ENCODE measurements around the gene GOLGA8G.

- PRO-cap = no peak
- RRBS = no CpG with 5 or more reads among the region's 12 CpGs
Observed at GRCh38 chr15:25439443-25439853, 624 bp upstream of the UBE3A start.

DNA sequence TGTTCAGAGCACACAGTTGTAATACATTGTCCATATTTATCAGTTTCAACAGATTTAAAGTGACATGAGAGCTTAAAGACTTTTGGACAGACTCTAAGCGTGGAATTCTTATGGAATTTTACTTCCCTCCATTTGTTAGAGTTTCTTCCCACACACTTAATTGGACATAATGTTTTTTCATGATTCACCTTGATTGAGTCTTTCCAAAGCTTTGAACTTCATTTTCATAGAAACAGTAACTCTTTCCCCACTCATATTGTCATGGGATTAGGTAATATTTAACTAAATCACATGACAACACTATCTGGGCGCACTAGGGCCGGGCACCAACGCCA is 193.0 kb upstream of the UBE3A start:
- PRO-cap = no peak
- RRBS = no CpG with 5 or more reads among the region's 4 CpGs

GRCh38 chr15:25783743-25784399 is 79.3 kb downstream of the ATP10A start:
- PRO-cap = no peak
- RRBS = no CpG with 5 or more reads among the region's 14 CpGs

DNA sequence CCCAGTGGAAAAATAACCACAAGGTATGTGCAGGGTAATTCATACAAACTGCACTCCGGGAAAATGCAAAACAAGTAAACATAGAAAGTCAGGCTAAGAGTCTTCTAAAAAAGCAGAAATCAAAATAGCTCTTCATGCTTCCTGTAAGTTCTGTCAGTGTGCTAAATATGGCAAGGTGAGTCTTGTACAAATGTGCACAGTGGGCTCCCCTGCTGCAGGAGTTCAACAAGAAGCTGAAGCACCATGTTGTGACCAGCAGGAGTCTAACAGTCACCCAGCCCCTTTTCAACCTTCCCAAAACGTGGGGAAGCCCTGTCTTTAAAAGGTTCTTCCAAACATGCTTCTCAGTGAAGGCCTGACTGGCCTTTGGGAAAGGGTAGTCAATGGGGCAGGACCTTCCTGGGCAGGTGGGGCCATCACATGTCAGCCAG is 10.0 kb downstream of the ATP10A start:
- PRO-cap = no peak
- RRBS = no CpG with 5 or more reads among the region's 2 CpGs

DNA sequence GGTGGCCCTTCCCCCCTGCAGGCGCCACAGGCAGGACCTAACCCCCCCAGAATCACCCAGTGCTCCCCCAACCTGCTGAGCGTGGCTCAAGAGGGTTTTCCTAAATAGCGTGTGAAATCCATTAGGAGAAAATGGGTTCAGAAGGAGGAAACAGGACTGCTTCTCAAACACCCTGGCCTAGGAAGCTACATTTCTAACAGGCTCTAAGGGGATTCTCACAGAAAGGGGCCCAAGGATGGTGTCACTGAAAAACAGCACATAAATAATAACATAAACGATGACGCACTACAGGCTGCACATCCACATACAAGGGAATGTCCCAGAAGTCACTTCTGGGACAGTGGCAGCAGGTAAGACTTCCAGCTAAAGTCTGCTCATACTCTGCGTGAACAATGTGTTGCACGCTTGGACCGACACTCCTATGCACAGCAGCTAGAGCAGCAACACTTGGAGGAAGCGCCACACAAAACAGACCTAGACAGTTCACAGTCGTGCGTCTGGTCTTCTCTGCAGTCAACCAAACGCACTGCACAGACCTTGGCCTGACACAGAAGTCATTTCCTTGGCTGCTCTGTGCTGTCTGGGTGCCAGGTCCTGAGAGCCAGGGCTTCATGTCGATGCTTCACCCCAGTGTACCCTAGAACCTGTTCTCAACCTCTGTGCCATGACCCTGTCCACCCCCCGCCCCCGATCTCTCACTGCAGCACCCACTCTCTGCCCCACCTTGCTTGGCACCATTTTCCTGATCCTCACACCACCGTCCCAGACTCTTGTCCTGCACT is 3.4 kb downstream of the ATP10A start:
- PRO-cap = no peak
- RRBS = no CpG with 5 or more reads among the region's 16 CpGs

- PRO-cap = no peak
- RRBS = 70% methylated on average over 10 of the region's 55 CpGs
Observed at GRCh38 chr15:26772492-26772953, 343 bp downstream of the GABRB3 start.

DNA sequence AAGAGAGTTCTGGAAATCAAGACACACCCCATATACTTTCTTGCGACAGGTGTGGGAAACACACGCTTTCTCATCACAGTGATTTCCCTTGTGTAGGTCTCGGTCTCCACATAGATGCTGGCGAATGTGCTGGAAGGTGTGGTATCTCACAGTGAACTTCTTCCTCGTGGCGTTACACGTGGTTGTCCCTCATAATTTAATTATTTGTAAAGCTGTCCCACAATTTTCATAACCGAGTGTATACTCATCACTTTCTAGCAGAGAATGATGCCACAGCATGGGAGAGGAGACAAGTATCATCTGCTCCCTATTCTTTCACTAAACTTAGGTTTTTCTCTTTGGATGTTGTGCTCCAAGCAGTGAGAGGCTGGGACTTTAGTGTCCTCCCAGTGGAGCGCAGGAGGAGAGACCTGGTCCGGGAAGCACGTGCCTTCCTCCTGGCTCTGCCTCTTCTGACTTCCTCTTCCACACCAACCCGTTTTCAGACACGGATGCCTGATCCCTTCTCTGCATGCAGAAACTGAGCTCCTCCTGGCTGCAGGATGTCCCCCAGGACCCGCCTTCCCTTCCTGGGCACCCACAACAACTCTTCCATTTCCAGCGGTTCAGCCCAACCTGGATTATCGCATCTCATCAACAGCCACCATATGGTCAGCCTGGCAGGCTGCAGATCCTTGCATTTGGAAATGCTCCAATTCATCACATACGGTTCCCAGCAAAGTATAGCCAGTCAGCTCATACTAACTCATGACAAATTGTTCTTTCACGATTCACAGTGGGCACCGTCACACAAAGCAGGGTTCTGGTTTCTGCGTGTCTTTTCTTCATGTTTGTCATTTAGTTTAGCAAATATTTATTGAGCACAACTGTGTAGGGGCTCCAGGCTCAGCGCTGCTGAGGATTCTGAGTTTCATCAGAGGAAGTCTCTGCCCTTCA is 124.7 kb downstream of the GABRG3 start:
- PRO-cap = no peak
- RRBS = no CpG with 5 or more reads among the region's 21 CpGs

- PRO-cap = no peak
- RRBS = no CpG with 5 or more reads among the region's 3 CpGs
Observed at GRCh38 chr15:27645864-27646229, 453.3 kb downstream of the OCA2 start.

GRCh38 chr15:28221802-28222291 is 100.1 kb downstream of the HERC2 start:
- PRO-cap = no peak
- RRBS = no CpG with 5 or more reads among the region's 7 CpGs

- PRO-cap = no peak
- RRBS = no CpG with 5 or more reads among the region's 3 CpGs
Observed at GRCh38 chr15:28299250-28299633, 22.7 kb downstream of the HERC2 start.

- PRO-cap = no peak
- RRBS = no CpG with 5 or more reads among the region's 9 CpGs
Observed at GRCh38 chr15:28532830-28533249, at the start of gene GOLGA8G. Gene GOLGA8G, minus strand, starts transcription at chr15:28532971.

DNA sequence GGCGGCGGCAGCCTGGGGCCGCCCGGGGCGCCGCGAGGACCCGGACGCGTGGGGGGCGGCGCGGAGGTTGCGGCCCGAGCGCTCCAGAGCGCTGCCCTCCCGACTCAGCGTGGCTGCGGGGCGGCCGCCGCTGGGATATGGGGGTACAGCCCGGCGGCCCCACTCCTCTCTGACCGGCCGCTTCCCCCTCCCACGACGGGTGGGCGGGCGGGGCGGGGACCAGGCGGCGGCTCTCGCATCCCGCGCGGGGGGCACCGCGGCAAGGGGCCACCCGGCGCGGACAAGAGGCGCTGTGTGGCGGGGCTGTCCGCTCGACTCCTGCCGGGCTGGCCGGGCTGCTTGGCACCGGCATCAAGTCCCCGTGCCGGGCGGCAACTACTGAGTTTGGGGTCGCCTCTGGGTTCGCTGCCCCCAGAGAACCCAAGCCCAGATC is 554 bp downstream of the APBA2 start:
- PRO-cap = no peak
- RRBS = 91% methylated on average over 8 of the region's 55 CpGs

DNA sequence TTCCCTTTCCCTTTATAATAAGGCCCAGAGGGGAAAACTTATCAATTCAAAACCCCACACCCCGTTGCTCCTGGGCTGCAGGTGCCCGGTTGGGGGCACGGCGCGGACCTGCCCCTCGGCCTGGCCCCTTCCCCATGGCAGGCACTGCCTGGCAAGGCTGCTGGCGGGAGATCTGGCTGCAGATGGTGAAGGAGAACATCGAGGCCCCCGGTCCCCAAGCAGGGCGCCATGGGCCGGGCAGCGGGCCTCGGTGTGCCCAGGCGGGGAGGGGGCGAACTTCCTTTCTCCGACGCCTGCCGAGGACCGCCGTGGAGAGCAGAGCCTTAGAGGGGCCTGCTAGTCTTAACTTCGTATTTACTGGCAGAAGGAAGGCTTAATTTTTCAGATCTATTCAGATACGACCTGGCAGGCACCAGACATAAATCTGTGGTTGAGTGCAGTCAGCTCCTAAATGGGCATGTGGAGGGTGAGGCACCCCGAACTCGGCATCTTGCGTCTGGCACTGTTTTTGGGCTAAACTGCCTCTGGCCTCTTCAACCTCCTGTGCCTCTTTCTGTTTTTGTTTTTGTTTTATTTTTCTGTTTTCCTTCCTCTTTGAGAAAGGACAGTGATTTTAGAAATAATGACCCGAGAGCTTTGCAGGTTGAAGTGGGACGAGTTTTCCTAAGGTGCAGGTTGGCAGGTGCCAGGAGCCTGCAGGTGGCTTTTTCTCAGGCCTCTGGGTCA is 1.1 kb downstream of the APBA2 start:
- PRO-cap = no peak
- RRBS = no CpG with 5 or more reads among the region's 27 CpGs

DNA sequence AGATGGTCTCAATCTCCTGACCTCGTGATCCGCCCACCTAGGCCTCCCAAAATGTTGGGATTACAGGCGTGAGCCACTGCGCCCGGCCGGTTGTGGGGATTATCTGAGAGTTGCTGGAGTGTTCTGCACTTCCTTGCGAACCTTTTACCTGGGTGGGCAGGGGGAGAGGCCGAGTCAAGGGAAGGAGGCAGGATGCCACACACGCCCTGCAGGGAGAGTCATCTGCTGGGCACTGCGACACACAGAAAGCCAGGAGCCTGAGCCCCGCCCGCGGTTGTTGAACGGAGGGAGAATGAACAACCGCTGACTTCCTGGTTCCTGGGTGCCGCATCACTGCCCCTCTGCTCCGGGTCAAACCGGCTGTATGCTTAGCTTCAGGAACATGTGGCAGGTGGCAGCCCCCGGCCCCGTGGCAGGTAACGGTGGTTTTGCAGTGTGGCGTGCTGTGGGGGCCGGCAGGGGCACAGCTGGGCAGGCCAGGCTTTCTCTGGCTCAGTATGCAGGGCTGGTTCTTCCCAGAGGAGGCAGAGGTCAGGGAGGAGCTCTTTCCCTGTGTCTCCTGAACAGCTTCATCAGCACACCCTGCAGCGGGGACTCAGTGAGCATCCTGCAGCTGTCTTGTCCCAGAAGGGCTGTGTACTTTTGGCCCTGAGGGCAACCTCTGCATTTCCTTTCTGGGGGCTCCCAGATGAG is 33.4 kb downstream of the APBA2 start:
- PRO-cap = no peak
- RRBS = 56% methylated on average over 6 of the region's 24 CpGs

DNA sequence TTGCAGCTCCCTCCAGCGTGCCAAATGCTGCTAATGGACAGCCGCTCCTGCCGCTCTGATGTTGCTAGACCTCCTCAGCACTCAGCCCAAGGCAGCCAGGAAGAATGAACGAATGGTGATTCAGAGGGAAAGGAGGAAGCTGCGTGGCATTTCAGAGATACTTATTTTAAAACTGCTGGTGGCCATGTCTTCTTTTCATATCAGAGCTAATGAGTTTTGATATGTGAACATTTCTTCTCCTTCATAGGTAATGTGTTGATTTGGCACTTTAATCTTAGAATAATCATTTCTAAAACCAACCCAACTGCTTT is 106.3 kb upstream of the ENTREP2 start:
- PRO-cap = no peak
- RRBS = no CpG with 5 or more reads among the region's 5 CpGs

DNA sequence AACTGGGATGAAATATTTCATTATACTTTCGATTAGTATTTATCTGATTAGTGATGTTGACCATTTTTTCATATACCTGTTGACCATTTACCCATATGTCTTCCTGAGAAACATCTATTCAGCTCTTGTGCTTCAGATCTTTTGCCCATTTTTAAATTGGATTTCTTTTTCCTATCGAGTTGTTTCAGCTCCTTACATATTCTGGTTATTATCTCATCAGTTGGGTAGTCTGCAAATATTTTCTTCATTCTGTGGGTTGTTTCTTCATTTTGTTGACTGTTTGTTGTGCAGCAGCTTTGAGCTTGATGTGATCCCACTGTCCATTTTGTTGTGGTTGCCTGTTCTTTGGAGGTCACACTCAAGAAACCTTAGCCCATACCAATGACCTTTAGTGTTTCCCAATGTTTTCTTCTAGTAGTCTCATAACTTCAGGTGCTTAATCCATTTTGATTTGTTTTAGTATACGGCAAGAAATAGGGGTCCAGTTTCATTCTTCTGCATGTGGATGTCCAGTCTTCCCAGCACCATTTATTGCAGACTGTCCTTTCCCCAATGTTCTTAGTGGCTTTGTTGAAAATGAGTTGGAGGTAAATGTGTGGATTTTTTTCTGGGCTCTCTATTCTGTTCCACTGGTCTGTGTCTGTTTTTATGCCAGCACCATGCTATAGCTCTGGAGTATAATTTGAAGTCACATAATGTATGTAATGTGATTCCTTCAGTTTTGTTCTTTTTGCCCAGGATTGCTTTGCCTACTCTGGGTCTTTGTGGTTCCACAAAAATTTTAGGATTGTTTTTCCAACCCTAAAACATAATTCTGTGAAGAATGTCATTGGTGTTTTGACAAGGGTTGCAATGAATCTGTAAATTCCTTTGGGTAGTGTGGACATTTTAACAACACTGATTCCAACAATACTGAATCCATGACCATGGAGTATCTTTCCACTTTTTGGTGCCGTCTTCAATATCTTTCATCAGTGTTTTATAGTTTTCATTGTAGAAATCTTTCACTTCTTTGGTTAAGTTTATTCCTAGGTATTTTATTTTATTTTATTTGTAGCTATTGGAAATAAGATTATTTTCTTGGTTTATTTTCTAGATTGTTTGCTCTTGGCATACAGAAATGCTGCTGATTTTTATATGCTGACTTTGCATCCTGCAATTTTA is 30.1 kb downstream of the TJP1 start:
- PRO-cap = no peak
- RRBS = no CpG with 5 or more reads among the region's 4 CpGs

- PRO-cap = no peak
- RRBS = no CpG with 5 or more reads among the region's 5 CpGs
Observed at GRCh38 chr15:29796681-29797088, 25.6 kb downstream of the TJP1 start.

- PRO-cap = no peak
- RRBS = no CpG with 5 or more reads among the region's 6 CpGs
Observed at GRCh38 chr15:29888520-29889061, 66.3 kb upstream of the TJP1 start.

GRCh38 chr15:29921088-29921687 is 98.9 kb upstream of the TJP1 start:
- PRO-cap = bidirectional peak, plus-strand start at chr15:29921290, minus-strand start at chr15:29921250
- RRBS = no CpG with 5 or more reads among the region's 8 CpGs

DNA sequence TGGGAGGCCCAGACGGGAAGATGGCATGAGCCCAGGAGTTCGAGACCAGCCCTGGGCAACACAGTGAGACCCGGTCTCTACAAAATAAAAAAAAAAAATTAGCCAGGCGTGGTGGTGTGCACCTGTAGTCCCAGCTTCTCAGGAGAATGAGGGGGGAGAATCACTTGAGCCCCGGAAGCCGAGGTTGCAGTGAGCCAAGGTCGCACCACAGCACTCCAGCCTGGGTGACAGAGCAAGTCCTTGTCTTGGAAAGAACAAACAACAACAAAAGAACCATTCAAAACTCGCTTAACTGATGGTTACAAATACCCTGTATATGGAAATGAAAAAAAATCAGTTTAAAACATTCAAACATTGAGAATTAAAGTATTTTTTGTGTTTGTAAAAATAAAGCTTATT is 113.2 kb upstream of the GOLGA8J start:
- PRO-cap = no peak
- RRBS = no CpG with 5 or more reads among the region's 8 CpGs

All from MCF 10A (cell line).